Subcutaneous preadipocyte (primary cell): ENCODE data around the genes CLEC2A, MAGOHB, PRR4, TAS2R43, PRB3 and PRB2.

DNA sequence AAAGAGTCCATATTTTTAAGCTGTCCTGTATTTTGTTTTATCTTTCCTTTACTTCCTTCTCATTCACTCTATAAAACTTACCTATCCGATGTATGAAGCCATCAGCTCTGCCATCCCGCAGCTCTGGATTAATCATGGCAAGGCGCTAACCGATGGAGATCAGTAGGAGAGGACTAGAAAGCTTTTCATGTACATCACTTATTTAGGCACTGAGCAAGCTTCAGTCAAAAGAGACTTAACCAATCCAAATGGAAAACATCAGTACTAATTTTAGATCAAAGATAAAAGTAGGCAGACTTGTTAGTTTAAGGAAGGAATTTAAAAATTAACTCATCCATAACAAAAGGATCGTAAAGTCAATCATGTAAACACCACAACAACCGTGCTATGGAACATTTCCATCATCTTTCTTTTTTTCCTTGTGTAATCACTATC, at the start of gene CLEC2A:
CLEC2A (minus strand) TSS at position 177 of the 435 bp plus-strand sequence.
- CAGE, long polyA plus RNA: no peak

DNA sequence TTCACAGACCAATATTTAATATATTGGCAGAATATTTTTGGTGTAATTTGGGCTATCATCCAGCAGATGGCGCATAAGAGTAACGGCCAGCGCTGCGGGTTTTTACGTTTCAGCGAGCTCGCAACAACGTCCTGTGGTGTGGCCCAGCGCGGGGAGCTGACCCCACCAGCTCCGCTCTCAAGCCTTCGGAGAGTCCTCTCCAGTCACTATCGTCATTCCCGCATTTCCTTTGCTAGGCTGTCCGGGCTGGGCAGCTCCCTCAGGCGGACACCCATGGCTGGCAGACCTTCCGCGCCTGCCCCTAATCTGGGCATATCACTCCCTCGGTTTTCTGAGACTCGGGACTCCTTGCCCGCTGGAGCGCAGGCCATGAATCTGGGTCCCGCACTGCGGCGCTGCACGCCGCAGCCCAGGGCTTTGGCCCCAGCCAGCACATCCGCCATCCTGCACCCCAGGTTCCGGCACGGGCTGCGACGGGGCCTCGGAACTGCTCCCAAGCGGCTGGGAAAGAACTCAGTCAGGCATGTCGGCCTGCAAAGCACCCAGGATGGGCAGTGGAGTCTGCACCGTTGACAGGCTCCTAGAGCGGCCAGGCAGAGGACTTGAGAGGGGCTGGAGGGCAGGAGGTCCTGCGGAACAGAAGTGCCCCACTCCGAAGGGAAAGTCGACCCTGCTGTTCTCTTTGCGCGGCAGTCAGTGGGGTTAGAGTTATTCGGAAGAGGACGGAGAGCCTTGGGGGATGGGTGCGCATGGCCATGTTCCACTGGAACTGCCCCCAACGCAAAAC, 18.4 kb downstream of the OLR1 start:
- CAGE, long polyA plus RNA: no peak

- CAGE, long polyA plus RNA: no peak
These were observed 5.1 kb downstream of the OLR1 start for GRCh38 chr12:10166636-10167410.

- CAGE, long polyA plus RNA: no peak
These were observed 31.3 kb downstream of the GABARAPL1 start for GRCh38 chr12:10243900-10244379.

DNA sequence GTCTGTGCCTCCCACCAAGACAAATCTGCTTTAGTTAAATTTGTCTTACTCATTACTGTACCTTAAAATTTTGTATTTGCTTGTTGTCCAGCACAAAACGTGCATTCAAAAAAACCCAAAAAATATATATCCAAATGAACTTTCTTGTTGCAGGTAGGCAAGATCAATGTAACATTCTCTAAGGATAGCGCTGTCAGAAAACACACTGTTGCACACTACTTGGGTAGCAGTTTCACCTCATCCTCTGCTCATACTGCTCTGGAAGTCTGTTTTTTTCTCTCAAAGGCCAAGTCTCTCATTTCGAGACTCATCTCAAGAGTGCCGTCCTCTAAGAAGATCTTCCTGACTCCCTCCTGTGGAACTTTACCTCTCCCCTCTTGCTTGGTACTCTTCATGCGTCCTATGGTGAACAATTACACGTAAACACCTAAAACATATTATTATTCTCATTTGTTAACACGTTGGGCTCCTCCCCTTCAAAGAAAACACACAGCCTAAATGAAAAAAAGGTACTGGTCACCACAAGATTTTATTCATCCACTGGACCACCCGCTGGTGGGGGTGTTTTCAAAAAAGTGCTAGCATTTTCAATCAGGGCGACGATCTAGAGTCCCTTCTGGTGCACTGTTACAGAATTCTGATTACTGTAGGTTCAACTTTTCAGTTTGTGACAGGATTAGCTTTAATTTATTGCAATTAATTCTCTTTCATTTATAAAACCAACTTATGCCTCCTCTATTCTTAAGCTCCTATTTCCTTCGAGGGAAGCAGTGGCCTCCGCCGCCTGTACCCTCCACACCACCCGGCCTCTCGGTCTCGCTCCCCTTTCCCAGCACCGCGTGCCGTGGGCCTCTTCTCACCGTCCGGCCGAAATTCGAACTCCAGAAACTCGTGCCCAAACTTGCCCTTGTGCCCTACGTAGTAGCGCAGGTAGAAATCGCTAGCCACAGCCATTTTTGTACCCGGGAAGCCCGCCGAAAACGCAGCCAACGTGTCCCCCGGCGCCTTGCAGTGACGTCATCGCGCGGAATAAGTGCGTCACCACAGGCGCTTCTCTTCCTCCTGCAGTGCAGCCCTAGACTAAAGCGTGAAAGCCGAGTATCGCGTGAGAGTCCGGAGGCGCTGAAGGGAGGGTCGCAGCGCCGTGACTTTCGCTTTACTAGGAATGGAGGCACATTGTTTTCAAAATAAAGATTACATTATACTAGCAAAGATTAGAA, at the start of gene MAGOHB:
MAGOHB (minus strand) TSS at position 1,031 of the 1,220 bp plus-strand sequence.
- CAGE, long polyA plus RNA: no peak

- CAGE, long polyA plus RNA: no peak
These were observed 23.4 kb upstream of the STYK1 start for GRCh38 chr12:10697188-10697677.

DNA sequence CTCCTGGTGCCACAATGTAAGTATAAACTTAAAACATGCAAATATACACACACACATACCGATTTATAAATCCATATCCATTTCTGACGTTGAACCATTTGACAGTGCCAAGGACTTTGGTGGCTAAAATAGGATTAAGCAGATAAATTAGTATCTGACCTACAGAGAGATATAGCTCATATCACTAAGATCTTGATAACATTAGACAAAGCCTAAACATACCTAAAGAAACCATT, 4.2 kb downstream of the YBX3 start:
- CAGE, long polyA plus RNA: no peak

- CAGE, long polyA plus RNA: no peak
These were observed 1.6 kb downstream of the YBX3 start for GRCh38 chr12:10721649-10721866.

DNA sequence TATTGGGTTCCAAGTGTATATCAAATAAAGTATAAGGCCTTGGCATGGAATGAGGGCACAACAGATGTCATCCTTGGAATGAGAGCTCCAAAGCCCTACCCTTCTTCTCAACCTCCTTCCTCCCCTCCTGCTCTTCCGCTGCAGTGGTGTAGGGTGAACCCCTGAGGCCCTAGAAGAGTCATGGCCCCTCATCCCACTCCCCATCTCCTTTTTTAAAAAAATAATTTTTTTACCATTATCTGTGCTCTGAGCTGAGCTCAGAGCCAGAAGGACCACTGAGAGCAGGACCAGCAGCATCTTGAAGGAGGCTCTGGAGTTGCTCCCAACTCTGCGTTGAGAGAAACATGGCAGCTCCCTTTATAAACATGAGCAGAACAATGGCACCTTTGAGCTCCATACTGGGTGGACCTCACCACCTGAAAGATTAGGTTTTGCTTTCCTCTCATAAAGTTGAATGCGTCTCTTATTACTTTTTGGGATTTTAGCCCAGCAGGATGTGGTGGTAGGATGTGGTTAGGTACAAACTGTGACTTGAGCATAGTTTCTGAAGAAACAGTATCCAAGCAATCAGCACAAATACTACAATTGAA, at the start of gene PRR4:
PRR4 (minus strand) TSS at position 335 of the 590 bp plus-strand sequence.
- CAGE, long polyA plus RNA: no peak

DNA sequence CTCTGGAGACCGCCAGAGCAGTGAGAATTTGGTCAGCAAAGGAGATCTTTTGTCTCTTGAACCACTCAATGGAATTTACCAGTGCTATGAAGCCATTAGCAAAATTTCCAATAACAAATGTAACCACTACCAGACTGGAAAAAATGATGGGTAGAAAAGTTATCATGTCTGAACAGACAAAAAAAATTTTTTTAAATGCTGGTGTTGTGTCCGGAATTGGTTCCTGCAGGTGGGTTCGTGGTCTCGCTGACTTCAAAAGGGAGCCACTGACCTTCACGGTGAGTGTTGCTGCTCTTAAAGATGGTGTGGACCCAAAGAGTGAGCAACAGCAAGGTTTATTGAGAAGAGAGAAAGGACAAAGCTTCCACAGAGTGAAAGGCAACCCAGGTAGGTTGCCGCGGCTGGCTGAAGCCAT, at the start of gene TAS2R43:
TAS2R43 (minus strand) TSS at position 250 of the 415 bp plus-strand sequence.
- CAGE, long polyA plus RNA: no peak

- CAGE, long polyA plus RNA: no peak
These were observed at the start of gene PRB3 for GRCh38 chr12:11269539-11269950. TSS of gene PRB3 (minus strand) at chr12:11269707.

- CAGE, long polyA plus RNA: no peak
These were observed 18.9 kb downstream of the PRB4 start for GRCh38 chr12:11291306-11291793.

DNA sequence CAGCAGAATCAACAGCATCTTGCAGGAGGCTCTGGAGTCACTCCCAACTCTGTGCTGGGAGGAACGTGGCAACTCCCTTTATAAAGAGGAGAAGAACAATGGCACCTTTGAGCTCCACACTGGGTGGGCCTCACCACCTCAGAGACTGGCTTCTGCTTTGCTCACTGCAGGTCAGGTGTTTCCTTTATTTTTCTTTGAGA, at the start of gene PRB2:
PRB2 (minus strand) TSS at position 56 of the 200 bp plus-strand sequence.
- CAGE, long polyA plus RNA: no peak

DNA sequence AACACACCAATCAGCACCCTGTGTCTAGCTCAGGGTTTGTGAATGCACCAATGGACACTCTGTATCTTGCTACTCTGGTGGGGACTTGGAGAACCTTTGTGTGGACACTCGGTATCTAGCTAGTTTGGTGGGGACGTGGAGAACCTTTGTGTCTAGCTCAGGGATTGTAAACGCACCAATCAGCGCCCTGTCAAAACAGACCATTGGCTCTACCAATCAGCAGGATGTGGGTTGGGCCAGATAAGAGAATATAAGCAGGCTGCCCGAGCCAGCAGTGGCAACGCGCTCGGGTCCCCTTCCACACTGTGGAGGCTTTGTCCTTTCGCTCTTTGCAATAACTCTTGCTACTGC, 101.7 kb upstream of the ETV6 start:
- CAGE, long polyA plus RNA: no peak

DNA sequence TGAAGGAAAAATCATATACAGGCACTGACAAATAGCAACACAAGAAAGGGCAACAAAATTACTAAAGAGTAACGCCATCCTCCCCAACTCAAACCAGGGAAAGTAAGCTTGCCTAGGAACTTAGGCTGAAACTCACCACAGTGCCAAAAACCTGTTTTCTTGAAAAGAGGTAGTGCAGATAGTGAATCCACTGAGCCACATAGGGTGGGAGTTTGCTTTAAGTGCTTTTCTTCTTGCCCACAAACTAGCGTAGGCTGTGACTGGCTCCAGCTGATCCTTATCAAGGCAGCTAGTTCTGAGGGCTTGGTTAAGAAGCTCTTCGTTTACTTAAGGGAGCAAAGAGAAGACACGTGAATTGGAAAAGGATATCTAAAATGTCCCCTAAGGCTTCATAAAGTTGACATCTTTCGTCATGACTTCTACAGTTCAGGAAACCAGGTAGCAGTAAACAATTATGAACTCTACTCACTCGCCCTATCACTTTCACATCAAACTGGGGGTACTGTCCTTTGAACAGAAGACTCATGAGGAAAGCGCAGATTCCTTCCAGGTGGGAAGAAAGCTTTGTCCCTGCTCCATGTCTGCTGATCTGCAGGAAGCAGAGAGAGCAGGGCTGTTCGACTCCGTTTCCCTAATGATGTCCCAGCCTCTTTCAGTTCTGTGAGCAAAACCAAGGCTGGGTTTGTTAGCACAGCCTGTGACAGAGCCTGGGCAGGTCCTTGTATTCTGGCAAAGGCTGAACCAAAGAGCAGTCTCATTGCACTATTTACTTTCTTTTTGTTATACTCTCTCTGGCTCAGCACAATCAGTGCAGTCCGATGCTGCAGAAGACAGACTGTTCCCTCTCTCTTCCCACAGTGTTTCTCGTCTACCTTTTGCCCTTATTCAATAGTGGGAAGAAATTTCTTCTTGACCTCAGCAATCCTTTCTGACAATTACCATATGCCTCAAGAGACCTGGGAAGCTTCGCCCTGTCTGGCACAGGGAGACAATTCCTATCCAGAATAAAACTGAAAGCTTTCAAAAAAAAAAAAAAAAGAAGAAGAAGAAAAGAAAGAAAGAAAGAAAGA, 93.5 kb upstream of the ETV6 start:
- CAGE, long polyA plus RNA: no peak

DNA sequence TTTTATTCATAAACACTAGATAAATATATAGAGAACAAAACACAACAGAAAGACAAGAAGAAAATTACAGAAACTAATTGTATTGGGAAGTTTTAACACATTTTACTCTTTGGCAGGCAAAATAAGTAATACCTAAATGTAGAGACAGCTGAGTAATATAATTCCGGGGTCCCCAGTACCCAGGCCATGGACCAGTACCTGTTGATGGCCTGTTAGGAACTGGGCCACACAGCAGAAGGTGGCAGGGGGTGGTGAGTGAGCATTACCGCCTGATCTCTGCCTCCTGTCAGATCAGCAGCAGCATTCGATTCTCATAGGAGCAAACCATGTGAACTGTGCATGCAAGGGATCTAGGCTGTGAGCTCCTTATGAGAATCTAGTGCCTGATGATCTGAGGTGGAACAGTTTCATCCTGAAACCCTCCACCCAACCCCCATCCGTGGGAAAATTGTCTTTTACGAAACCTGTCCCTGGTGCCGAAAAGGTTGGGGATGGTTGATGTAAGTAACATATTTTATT, 84.3 kb upstream of the ETV6 start:
- CAGE, long polyA plus RNA: no peak

DNA sequence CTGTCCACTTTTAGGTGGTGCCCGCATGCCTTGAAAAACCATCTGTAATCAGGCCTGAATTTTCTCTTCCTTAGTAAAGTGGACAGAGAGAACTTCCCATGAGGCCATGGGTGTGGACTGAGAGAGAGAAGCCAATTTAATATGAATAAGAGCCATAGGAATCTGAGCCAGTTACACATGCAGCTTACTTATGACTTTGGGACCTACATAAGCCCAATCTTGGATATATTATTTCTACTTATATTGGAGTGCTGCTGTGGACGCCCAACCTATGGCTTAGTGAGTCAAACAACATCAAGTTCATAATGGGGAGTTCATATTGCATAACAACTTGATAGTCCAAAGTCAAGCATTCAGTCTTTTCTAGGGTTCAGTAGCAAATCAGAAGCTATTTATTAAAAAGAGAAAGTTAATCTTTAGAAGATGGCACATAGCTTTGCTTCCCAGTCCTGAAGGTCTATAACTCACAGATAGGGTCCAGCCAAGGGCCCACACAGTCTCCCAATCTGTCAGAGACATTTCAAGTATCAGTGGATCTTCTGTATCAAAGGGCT, 11.0 kb upstream of the ETV6 start:
- CAGE, long polyA plus RNA: no peak

GRCh38 chr12:11714474-11715302, 65.2 kb downstream of the ETV6 start:
- CAGE, long polyA plus RNA: no peak

GRCh38 chr12:11736699-11737425, 87.4 kb downstream of the ETV6 start:
- CAGE, long polyA plus RNA: no peak

- CAGE, long polyA plus RNA: no peak
These were observed 94.3 kb downstream of the ETV6 start for GRCh38 chr12:11743604-11744270.